ENCODE results near the genes PRR23E and EEFSEC.

DNA sequence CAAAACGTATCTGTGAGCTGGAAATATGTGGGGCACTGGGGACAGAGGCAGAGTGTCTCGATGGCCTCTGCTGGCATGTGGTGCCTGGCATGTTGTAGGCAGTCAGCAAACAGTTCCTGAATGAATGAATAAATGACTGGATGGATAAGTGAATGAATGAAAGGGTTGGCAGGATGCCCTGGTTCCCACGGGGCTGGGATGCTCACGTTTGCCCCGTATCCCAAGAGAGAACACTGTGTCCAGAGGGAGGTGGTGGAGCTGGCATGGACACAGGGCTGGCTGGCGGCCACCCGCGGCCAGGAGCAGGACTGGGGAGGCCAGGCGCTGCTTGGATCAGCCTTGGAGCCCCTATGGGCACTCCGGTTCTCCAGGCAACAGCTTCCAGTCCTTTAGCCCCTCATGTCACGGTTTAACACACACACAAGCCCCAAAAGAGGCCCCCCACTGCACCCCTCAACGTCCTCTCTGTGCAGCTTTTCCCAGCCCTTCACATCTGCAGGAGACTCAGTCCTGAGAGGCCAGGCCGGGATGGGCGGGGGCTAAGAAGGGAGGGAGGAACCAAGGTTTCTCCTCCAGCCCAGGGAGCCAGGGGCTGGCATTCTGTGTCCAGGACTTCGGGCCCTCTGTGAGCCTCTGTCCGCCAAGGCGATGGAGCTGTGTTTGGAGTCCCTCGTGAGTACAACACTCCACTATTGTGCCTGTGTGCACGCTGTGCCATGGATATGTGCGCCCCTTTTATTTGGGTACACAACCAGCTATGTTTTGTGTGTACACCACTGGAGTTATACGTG, 86.0 kb upstream of the ALDH1L1 start:
- PRO-cap, result no peak
- CAGE, long polyA plus RNA, result no peak

DNA sequence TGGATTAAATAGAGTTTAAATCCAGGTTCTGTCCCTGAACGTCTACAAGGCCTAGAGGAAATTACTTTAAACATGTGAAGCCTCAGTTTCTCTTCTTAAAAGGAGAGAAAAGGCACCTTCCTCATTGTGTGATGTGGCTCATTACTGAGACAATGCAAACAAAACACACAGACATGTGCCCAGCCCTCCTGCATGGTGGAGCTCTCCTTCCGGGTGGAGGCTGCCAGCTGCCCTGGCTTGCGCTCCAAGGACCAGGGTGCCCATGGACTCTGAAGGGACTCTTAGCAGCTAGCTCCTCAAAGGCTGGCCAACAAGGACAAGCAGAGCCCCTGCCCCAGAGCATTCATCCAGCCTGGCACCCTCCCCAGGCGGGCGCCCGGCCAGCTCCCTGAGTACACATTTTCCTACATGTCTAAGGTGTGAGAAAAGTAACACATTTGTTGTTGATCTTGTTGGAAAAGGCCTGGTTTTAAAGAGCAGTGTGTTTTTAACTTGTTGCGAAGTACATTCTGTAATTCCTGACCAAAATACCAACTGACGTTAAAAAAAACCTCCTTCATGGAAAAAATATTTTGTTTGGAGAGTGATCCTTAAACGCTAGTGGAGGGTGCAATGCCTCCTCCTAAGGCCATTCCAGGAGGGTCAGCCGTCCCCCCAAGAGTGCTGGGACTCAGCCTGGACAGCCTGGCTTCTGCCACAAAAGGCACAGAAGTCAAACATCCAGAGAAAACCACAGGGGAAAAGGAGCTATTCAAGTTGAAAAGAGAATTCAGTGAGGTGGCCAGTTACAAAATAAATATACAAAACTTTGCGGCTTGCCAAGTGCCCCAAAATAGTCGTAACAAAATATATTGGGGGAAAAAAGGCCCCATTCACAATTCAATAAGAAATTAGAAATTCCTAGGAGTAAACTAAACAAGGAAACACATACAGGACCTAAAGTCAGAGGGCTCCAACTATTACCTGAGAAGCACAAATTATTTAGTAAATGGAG, 86.9 kb downstream of the KLF15 start:
- PRO-cap, result no peak
- CAGE, long polyA plus RNA, result no peak

DNA sequence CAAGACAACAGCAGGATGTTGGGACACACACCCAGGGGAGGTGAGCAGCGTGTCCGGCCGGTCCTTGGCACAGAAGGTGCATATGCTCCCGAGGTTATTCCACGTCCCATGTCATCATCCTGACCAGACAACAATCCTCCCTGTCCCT, 16.1 kb downstream of the KLF15 start:
- PRO-cap, result no peak
- CAGE, long polyA plus RNA, result no peak

DNA sequence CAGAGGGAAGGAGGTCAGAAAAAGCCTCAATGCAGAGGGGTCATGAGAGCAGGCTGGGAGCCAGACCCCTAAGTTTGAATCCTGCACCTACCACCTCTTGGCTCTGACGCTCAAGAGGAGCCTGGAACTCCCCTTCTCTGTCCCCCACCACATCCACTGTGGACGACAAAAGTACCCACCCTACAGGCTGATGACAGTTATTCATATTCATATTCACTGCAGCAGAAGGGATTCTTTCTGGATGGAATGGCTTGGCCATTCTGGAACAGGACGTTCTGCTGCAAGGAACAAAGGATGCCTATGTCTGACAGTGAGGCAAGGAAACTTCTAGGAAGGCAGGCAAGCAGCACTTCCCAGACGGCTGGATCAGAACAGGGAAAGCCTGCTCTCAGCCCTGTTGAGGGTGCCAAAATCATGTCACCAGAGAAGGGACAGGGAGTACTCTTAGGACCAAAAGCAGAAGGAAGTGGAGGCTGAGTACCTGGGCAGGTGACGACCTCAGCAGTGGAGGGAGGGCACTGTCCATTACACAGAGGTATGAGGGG, 9.8 kb downstream of the KLF15 start:
- PRO-cap, result no peak
- CAGE, long polyA plus RNA, result no peak

- PRO-cap, result no peak
- CAGE, long polyA plus RNA, result no peak
Observed at GRCh38 chr3:126599155-126599623, 40.5 kb upstream of the C3orf22 start.

- PRO-cap, result no peak
- CAGE, long polyA plus RNA, result no peak
Observed at GRCh38 chr3:126947426-126947915, 35.4 kb upstream of the PLXNA1 start.

- PRO-cap, result no peak
- CAGE, long polyA plus RNA, result no peak
Observed at GRCh38 chr3:126956912-126957640, 25.8 kb upstream of the PLXNA1 start.

- PRO-cap, result no peak
- CAGE, long polyA plus RNA, result no peak
Observed at GRCh38 chr3:127135207-127136201, 57.4 kb upstream of the PRR23E start.

DNA sequence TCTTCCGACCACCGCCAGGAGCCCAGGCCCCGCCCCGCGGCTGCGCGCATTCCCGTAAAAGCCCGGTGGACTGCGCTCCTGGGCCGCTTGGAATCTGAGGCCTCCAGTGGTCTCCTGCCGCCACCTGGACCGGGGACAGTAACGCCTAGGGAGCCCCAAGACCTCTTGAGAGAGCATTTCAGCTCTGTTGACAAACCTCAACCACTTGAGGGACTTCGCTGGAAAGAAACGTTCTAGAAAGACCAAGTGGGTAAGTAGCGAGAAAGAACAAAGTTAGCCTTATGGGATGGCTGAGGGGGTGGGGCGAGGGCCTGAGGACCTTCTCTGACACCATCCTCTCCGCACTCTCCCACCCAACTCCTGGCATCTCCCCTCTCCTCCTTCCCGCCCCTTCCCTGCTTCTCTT, at the start of gene PRR23E:
PRR23E (plus strand) TSS at position 106 of the 406 bp plus-strand sequence.
- PRO-cap, result no peak
- CAGE, long polyA plus RNA, result no peak

- PRO-cap, result no peak
- CAGE, long polyA plus RNA, result no peak
Observed at GRCh38 chr3:127738160-127738694, 65.5 kb downstream of the ABTB1 start.

GRCh38 chr3:127785386-127786027, 36.8 kb downstream of the MGLL start:
- PRO-cap, result no peak
- CAGE, long polyA plus RNA, result no peak

- PRO-cap, result no peak
- CAGE, long polyA plus RNA, result no peak
Observed at GRCh38 chr3:127786214-127786752, 36.0 kb downstream of the MGLL start.

DNA sequence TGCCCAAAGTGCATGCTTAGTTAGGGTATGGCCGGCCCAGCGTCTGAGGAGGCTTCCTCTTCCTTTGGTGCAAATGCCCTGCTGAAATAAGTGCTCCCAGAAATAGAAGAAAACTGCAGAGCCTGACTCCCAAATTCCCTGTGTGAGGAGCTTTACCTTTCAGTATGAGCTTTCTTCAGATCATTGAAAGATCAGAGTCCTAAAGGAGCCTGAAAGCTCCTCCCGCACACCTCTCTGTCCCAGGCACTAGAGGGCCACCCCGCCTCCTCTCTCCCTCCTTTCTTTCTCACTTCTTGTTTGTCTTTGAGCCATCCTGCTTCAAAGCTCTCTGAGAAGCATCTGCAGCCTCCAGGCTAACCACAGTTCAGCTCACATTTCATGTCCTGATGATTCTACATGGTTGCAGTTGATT, 31.3 kb downstream of the MGLL start:
- PRO-cap, result no peak
- CAGE, long polyA plus RNA, result no peak

DNA sequence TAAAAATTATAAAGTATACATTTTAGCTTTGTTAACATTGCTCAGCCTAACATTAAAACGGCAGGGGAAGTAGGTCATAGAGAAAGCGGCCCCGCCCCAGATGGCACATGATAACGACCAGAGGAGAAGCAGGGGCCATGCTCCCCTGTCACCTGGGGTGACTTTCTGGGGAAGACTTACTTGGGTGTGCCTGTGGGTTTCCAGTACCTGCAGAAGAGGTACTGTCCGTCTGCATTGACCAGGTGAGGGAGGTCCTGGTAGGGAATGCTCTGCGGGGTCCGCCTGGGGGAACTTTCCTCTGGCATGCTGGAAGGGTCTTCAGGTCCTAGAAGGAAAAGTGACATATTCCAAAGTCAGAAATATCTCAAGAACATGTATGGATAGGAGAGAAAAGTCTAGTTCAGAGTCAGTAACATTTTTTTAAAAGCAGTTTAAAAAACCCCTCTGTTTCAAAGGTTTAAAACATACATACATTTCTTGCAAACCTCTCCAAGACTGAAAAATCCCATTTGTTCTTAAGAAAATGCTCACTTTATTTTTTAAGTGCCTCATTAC, 724 bp downstream of the MGLL start:
- PRO-cap, result no peak
- CAGE, long polyA plus RNA, result no peak

DNA sequence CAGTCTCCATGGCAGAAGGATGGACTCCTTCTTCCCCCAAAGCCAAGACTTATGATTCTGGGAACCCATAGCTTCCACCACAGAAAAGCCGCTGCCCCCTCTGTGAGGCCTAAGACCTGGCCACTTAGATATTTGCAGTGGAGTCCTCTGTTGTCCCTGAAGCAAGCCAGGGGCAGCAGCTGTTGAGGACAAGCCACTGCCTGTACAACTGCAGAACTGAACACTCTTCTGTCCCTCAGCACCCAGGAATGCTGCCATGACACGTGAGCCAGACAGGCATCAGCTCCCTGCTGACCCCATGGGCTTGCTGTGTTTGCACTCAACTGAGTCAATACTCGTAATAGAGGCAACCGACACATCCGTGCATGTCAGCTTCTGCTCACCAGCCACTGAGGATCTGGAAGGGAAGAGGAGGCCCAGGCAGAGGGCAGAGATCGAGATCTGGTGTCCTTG, 54.4 kb upstream of the SEC61A1 start:
- PRO-cap, result no peak
- CAGE, long polyA plus RNA, result no peak

GRCh38 chr3:128053092-128053435, 827 bp downstream of the SEC61A1 start:
- PRO-cap, result no peak
- CAGE, long polyA plus RNA, result no peak

GRCh38 chr3:128067178-128067769, 15.0 kb downstream of the SEC61A1 start:
- PRO-cap, result no peak
- CAGE, long polyA plus RNA, result start-site peak on the minus strand at chr3:128067484-128067563, 9 and 13 reads in 2 replicates

DNA sequence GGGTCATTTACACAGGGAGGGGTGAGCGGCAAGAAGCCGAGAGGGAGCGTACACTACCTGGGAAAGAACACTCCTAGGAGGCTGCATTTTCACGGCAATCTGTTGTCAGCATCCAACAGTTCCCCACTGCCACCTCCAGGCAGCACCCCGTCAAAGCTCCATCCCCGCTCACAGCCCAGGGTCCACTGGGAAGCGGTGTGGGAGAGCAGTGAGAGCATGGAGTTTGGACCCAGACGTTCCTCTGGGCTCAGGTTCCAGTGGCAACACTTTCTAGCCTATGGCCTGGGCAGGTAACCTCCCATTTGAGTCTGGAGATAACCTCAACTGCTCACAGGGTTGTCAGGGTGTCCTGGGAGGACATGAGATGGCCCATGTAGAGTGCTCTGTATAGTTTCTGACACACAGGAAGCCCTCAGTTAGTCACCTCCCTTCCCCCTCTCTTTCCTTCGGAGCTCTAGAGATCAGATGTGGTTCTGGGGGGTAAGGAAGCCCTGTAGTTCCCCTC, 29.2 kb downstream of the RUVBL1 start:
- PRO-cap, result no peak
- CAGE, long polyA plus RNA, result no peak

GRCh38 chr3:128152555-128153065, 671 bp upstream of the EEFSEC start:
- PRO-cap, result no peak
- CAGE, long polyA plus RNA, result no peak

- PRO-cap, result unidirectional peak, plus-strand start at chr3:128153205; bidirectional peak, plus-strand start at chr3:128153487, minus-strand start at chr3:128153354; unidirectional peak, minus-strand start at chr3:128153784; unidirectional peak, minus-strand start at chr3:128153906
- CAGE, long polyA plus RNA, result no peak
Observed at GRCh38 chr3:128153066-128154240, at the start of gene EEFSEC. EEFSEC (plus strand) TSS chr3:128153481.

All from B cell (primary cell).